HT-29 (cell line): ENCODE measurements around a stretch of chr1.

GRCh38 chr1:6506099-6506586 is 14.7 kb upstream of the PLEKHG5 start:
- RAMPAGE, long total RNA = no peak

- RAMPAGE, long total RNA = no peak
Observed at GRCh38 chr1:6598984-6600170, 3.3 kb downstream of the KLHL21 start.

- RAMPAGE, long total RNA = no peak
Observed at GRCh38 chr1:6605327-6605567, 2.6 kb upstream of the KLHL21 start.

DNA sequence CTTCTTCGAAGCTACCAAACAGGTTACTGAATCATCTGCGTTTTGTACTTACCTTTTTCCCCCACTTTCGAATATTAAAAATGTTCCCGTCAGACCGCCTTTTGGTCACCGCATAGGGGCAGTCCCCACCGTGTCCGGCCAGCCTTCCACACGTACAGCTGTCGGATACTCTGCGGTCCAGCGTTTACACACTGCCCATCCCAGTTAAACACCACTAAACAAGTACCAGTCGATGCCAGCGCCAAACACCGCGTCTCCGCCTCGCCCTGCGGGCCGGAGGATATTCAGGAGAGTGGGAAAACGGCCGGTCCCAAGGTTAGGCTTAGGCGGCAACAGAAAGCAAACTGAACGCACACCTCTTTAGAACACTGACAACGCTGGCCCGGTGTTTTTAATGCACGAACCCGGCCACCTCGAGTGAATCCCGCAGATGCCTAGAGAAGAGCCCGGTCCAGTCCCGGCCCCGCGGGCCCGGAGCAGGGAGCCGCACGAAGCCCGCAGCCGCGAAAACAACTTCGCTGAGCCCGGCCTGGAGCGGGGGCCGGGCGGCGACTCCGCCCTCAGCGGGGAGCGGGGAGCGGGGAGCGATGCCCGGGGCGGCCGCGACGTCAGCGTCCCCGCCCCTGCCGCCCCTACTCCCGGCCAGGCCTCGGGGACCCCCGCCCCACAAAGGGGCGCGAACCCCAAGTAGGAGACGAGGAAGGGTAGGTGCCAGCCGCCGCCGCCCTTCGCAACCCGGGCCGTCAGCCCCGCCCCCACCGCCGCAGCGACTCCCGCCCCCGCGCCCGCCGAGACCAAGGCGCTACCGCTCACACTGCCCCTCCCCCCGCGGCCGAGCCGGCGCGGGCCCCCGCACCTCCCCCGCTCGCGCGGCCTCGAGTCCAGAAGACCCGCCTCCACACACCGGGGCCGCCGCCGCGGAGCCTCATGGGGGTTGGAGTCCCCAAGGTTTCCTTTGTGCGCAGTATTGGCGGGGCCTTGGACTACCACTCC is 595 bp upstream of the PHF13 start:
- RAMPAGE, long total RNA = no peak

DNA sequence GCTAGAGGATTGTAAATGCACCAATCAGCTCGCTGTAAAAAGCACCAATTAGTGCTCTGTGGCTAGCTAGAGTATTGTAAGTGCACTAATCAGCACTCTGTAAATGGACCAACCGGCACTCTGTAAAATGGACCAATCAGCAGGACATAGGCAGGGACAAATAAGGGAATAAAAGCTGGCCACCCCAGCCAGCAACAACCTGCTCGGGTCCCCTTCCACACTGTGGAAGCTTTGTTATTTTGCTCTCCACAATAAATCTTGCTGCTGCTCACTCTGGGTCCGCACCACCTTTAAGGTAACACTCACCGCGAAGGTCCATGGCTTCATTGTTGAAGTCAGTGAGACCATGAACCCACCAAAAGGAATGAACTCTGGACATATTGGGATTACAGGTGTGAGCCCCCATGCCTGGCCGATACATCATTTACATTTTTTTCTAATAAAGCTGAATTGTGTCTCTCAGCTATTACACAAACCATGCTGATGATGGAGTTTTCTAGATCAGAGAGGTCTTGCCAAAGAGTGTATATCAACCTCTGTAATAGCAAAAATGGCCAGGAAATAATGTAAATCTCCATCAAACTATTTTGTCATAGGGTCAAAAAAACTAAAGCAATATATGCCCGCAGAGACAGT is 38.1 kb downstream of the THAP3 start:
- RAMPAGE, long total RNA = no peak

- RAMPAGE, long total RNA = no peak
Observed at GRCh38 chr1:6700658-6701087, 943 bp downstream of the DNAJC11 start.

GRCh38 chr1:6822530-6822816 is 37.2 kb downstream of the CAMTA1 start:
- RAMPAGE, long total RNA = no peak

DNA sequence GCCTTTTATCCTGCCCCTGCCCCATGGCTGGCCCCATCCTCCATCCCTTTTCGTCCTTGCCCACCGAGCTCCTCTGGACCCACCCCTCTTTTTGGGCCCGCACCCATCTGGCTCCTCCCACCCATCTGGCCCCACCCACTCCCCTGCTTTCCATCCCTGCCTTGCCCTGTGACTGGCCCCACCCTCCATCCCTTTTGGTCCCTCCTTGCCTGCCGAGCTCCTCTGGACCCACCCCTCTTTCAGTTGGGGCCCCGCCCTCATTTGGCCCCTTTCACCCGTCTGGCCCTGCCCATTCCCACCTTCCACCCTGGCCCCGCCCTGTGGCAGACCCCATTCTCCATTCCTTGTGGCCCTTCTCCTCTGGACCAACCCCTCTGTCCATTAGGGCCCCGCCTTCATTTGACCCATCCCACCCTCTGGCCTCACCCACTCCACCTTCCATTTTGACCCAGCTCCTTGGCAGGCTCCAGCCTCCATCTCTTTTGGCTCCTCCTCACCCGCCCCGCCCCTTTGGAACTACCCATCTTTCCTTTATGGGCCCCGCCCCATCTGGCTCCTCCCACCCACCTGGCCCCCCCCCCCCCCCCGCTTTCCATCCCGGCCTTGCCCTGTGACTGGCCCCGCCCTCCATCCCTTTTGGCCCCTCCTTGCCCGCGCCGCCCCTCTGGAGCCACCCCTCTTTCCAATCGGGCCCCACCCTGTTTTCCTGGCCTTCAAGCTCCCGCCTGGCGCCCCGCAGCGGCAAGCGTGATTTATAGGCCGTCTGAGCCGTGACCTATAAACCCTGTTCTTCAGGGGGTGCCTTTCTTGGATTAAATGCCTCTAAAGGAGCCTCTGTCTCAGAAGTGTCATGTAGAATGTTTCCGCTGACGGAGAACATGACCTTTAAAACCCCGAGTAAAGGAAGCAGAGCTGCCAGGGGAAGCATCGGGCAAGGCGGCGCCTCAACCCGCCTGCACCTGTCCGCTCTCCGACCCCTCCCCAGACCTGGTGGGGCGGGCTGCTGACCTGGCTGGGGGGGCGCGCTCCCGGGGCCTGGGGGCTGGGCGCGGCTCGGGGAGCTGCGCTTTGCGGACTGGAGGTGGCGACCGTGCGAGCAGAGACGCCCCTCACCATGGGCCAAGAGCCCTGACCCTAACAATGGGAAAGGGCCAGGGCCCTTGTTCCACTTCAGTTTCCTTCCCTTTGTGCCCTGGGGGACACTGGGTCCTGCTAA is 177.9 kb downstream of the CAMTA1 start:
- RAMPAGE, long total RNA = no peak

DNA sequence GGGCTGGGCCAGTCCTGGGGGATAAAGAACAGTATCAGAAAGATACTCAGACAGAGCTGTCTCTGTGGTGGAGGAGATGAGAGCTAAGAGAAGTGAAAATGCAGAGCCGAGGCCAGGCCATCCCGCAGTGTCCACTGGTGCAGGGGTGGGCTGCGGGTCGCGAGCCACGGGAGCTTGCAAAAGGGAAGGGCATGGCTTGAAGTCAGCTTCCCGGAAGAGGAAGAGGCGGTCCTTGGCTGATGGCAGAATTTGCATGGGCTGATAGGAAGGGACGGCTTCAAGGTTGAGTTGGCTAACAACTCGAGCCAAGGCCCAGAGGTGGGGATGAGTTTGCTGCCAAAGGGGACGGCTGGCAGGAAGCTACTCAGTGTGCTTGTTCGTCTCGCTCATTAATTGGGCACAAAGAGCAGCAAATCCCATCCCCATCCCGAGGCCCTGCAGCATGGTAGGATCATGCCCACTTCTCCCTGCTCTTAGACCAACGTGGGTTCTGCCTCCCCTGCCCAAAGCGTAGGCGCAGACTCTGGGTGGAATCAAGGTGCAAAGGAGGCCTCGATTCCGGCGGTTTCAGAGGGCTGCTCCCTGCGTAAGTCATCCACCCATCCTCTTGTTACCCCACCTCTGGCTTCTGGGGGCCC is 329.6 kb upstream of the VAMP3 start:
- RAMPAGE, long total RNA = no peak

GRCh38 chr1:7770583-7771047 is 481 bp upstream of the VAMP3 start:
- RAMPAGE, long total RNA = no peak

- RAMPAGE, long total RNA = no peak
Observed at GRCh38 chr1:7885486-7885995, 32.7 kb upstream of the UTS2 start.

DNA sequence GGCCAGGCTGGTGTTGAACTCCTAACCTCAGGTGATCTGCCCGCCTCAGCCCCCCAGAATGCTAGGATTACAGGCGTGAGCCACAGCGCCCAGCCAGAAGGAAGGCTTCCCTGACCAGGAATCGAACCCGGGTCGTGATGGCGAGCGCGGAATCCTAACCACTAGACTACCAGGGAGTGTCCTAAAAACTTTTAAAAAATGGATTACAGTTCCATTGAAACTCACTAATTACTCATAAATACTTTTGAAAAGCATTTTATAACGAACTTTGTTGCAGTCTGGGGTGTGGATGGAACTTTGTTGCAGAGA is 10.5 kb downstream of the TNFRSF9 start:
- RAMPAGE, long total RNA = no peak

DNA sequence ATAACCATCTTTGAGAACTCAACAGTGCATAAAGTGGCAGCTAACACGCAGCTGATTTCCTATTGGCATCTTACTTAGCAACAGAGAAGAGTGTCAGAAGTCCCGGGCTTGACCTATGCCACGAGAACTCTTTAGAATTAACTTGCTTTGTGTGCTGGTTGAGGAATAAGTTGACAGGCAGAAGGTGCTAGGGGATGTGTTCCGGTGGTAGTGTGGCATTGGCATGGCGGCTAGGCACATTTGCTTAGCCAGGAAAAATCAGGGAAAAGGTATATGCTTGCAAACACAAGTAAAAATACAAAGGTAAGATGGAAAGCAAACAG is 16.5 kb downstream of the ERRFI1 start:
- RAMPAGE, long total RNA = no peak

DNA sequence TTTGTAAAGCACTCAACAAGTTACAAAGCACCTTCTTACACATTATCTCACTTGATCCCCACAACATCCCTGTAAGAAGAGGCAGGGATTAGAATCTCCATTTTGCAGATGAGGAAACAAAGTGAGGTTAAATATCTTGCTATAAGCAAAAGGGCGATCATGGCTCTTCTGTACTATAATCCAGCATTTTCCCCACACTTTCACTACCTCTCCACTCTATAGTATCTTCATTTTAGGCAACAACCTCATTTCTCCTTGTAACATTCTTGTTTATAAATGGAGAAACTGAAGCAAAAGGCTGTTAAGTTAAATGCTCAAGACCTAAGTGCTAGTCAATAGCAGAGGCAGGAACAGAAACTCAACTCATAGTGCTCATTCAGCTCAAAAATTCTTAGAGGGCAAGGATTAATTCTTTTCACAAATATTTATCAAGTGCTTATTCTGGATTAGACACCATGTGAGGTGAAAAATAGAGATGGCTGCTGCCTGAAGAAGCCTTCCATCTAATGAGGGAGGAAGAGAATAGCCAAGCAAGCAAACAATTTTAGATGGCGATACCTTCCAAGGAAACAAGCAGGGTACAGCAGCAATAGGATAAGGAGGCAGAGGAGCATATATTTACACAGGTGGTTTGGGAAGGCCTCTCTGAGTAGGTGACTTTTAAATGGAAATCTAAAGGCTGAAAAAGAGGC is 3.6 kb downstream of the ERRFI1 start:
- RAMPAGE, long total RNA = no peak

- RAMPAGE, long total RNA = no peak
Observed at GRCh38 chr1:8092719-8093260, 66.7 kb upstream of the ERRFI1 start.

GRCh38 chr1:8094147-8095401 is 68.5 kb upstream of the ERRFI1 start:
- RAMPAGE, long total RNA = no peak

DNA sequence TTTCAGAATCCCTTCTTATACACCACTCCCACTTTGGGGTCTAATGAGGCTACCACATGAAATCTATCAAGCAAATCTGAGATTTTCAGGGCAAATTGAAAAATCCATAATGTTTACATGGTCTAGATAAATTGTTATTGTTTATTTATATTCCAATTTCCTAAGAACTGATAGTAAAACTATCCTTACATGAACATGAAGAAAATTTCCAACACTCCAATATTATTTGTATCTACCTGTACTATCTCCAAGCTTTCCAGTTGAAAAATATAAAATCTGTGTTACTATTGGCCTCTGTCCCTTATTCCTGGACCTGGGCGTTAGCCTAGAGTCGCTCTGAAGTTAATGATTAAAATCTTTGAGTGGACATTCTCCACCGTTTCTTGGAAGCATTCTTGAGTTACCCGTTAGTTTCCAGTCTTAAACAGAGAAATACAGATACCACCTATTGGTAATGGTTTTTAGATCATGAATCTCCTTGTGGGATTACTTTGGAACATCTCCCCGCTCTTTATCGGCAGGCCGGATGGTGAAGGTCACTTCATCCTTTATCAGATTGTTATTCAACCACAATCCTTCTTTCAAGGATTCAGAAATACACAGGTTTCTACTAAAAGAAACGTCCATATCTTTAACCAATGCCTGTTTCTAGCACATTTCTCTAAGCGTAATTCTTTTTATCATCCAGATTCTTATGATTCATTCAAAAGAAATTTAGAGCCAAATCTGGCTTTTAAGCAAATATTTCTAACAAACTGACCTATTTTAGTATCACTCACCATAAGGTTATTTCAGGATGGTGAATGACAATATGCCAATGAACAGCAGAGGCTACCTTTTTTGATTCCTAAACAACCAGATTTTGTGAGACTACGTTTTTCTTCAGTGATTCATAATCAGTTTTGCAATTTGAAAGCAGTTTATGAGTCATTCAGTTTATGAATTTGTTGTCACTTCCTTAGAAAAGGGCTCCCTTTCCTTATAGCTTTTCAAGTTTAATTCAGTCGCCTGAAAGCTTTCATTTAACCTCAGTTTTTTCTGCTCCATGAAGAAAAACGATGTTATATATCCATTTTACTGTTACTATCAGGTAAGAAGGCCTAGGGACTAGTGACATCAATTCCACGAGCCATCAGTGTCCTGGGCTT is 70.2 kb upstream of the ERRFI1 start:
- RAMPAGE, long total RNA = no peak

- RAMPAGE, long total RNA = no peak
Observed at GRCh38 chr1:8097088-8097967, 71.2 kb upstream of the ERRFI1 start.

- RAMPAGE, long total RNA = no peak
Observed at GRCh38 chr1:8257619-8258000, 60.3 kb upstream of the SLC45A1 start.

- RAMPAGE, long total RNA = no peak
Observed at GRCh38 chr1:8258865-8259143, 59.1 kb upstream of the SLC45A1 start.